SK-N-DZ (cell line): ENCODE results near the genes GDF5, PHF20 and AAR2.

GRCh38 chr20:34954836-34955234, 771 bp downstream of the GSS start:
RAMPAGE:
- cytosol, long total RNA = no peak
- nucleus, long total RNA = no peak

GRCh38 chr20:34977149-34978358, 21.9 kb downstream of the MYH7B start:
RAMPAGE:
- cytosol, long total RNA = no peak
- nucleus, long total RNA = no peak

DNA sequence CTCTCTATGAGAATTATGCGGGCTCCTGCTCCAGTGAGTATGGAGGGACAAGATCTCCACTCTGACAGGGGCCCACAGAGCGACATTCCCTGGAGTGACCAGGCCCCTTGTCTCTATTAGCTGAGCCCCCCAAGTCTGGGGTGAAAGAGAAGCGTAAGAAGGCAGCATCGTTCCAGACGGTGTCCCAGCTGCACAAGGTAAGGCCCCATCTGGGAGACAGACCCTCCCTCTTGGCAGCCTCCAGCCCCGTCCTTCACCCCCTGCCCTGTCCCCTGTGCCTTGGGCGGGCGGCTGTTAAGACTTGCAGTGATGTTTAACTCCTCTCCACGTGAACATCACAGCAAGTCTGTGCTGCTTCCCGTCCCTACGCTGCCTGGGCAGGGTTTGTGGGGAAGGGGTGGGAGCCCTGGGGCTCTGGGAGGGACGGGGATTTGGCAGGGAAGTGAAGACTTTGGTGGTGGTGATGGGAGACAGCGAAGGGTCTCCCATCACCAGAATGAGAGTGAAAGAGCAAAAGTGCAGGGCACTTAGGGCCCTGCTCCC, 34.5 kb downstream of the MYH7B start:
RAMPAGE:
- cytosol, long total RNA = no peak
- nucleus, long total RNA = no peak

RAMPAGE:
- cytosol, long total RNA = no peak
- nucleus, long total RNA = no peak
These were observed 13.8 kb downstream of the MMP24OS start for GRCh38 chr20:35264079-35264505.

GRCh38 chr20:35300206-35300807, 8.1 kb upstream of the FAM83C start:
RAMPAGE:
- cytosol, long total RNA = no peak
- nucleus, long total RNA = no peak

GRCh38 chr20:35303794-35304447, 11.7 kb upstream of the FAM83C start:
RAMPAGE:
- cytosol, long total RNA = no peak
- nucleus, long total RNA = no peak

DNA sequence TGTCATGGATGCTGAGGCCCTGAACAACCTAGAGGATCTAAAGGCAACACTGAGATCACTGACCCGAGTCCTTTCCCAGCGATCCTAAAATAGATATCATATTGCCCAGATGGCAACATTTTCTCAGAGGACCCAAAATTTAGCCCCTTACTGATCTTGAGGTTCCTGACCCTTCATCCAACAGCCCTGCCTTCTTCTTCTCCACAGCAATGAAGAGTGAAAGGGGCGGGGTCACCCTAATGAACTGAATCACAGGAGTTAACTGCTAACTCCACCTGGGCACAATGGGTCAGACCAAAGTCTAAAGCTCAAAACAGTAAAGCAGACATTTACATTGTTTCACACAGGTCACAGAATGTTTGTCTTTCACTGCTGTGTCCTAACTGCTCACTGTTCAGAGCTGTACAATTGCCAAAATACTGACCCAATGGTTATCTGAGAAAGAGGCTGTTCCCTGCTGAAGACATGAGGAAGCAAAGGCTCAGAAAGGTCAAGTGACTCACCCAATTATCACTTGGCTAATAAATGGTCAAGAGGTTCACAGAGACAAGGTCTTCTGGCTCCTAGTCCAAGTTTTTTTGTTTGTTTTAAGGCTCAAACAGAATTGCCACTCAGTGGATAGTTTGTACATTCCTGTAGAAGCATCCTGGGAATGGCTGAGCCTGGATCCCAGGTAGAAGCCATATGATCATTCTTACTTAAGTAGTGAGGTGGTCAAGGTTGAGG, 34.9 kb upstream of the FAM83C start:
RAMPAGE:
- cytosol, long total RNA = no peak
- nucleus, long total RNA = no peak

RAMPAGE:
- cytosol, long total RNA = no peak
- nucleus, long total RNA = no peak
These were observed 52.3 kb upstream of the FAM83C start for GRCh38 chr20:35344178-35345201.

GRCh38 chr20:35437983-35438417, at the start of gene GDF5:
GDF5 (minus strand) TSS chr20:35438228.
RAMPAGE:
- cytosol, long total RNA = no peak
- nucleus, long total RNA = no peak

RAMPAGE:
- cytosol, long total RNA = no peak
- nucleus, long total RNA = no peak
These were observed 18.8 kb downstream of the CEP250 start for GRCh38 chr20:35474109-35474726.

RAMPAGE:
- cytosol, long total RNA = no peak
- nucleus, long total RNA = no peak
These were observed 12.0 kb downstream of the CPNE1 start for GRCh38 chr20:35652494-35653222.

DNA sequence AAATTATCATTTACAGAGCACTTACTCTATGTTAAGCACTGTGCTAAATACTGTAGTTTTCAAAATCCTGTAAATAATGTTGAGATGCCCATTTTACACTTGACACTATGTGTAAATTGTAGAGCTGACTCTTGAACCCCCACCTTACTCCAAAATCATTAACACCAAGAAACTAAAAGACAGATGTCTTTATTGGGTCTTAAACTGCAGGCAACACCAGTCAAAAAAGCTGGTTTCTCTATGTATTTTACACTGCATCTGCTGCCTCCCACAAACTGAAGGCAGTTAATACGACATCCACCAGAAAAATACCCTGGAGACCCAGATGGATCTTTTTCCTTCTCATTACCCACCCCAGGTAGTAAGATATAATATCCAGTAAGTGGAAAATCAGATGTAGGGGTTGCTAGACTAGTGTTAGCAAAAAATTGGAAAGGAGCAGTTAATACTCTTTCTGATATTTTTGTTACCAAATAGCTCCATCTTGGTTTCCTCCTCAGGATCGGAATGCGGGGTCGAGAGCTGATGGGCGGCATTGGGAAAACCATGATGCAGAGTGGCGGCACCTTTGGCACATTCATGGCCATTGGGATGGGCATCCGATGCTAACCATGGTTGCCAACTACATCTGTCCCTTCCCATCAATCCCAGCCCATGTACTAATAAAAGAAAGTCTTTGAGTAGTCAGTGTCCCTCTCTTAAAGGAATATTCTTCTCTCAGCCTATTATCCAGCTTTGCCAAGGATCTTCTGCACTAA, 1.3 kb downstream of the ROMO1 start:
RAMPAGE:
- cytosol, long total RNA = no peak
- nucleus, long total RNA = no peak

DNA sequence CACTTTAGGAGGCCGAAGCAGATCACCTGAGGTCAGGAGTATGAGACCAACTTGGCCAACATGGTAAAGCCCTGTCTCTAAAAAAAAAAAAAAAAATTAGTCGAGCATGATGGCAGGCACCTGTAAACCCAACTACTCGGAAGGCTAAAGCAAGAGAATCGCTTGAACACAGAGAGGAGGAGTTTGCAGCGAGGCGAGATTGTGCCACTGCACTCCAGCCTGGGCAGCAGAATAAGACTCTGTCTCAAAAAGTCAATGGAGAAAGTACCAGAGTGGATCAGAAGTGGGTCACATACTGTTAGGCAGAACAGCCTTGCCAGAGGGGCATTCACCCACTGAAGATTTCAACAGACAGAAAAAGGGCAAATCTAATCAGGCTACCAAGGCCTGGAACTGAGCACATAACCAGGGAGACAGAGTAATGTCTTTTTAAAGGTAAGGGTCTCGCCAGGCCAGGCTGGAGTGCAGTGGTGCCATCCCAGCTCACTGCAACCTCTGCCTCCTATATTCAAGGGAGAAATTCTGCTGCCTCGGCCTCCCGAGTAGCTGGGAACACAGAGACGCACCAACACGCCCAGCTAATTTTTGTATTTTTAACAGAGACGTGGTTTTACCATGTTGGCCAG, 21.4 kb downstream of the RBM39 start:
RAMPAGE:
- cytosol, long total RNA = no peak
- nucleus, long total RNA = no peak

DNA sequence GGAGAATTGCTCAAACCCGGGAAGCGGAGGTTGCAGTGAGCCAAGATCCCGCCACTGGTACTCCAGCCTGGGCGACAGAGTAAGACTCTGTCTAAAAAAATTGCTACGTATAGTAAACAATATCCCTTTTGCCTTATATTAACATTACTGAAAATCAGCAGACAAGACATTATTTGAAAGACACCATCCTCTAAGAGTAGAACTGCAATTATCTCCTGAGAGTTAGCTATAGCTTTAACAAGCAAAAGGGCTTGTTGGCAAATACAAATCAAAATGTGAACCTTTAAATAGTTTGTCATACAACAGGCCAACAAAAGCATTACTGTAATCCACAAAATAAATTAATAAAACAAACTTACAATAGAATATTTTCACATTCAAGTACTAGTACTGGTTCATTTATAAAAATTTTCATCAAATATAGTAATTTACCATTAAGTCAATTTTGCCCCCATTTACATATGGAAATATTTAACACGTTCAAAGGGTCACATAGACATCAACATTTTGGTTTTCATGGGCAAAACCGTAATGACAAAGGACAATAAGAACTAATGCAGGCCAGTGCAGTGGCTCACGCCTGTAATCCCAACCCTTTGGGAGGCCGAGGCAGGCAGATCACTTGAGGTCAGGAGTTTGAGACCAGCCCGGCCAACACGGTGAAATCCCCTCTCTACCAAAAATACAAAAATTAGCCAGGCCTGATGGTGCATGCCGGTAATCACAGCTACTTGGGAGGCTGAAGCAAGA, 9.4 kb downstream of the RBM39 start:
RAMPAGE:
- cytosol, long total RNA = no peak
- nucleus, long total RNA = no peak

DNA sequence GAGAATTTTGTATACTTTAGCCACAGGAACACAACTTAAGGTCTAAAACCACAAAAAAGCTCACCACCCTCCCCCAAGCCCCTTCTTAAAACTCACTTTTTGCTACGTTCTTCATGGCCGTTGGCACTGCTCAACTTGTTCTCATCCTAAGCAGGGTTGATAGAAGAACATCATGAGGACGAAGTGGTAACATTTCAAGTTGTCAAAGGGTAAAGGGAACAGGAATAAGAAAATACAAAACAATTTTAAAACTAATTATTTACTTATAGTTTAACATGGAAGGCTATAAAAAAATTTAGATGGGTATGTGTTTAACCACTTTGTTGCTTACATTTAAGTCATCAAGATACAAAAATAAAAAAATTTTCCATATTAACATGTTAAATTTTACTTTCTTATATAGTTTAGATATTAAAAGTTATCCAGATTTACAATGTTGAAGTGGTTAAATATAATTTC, 3.2 kb downstream of the RBM39 start:
RAMPAGE:
- cytosol, long total RNA = no peak
- nucleus, long total RNA = no peak

GRCh38 chr20:35742434-35742737, 326 bp upstream of the RBM39 start:
RAMPAGE:
- cytosol, long total RNA = start-site peak on the plus strand at chr20:35742597-35742654, 111 and 143 reads in 2 replicates
- nucleus, long total RNA = start-site peak on the plus strand at chr20:35742595-35742651, 198 and 88 reads in 2 replicates

DNA sequence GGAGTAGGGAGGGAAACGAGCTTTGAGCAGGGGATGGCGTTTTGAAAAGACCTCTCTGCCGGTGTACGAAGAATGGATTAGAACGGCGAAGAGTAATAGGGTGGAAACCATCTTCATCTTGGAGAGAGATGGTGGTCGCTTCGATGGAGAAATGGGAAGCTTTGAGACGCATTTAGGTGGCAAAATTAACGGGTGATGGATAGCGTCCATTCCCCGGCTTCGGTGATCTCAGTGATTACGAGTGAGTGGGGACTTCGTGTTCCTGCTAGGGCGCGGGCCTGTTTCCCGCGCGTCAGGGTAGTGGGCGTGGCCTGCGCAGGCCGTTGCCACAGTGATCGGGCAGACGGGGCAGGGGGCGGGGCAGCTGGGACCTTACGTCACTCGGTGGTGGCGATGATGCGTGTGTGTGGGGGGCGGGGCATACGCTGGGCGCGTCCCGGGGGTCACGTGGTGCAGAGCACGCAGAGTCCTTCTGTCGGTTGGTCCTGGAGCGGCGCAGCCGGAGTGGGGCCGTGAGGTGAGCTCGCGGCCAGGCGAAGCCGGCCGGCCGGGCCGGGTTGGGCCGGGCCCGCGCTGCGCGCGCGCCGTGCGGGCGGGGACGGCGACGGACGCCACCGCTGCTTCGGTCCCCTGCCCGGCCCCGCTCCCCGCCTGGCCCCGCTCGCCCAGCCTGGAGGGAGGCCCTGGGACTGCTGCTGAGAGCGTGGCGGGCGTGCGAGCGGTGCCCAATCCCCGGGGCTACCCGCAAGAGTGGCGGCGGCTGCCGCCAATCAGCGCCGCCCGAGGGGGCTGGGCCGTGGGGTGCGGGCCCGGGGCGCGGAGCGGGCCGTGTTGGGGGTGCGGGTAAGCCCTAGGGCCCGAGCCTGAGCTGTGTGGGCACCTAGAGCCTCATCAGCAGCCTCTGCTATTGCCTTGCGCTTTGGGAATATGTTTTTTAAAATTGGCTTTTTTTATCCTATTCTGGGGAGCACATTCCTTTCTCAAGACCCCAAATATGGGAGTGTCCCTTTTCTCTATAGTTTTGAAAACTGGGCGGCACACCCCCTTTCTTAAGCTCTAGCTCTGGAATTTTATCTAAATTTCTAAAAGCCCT, at the start of gene PHF20:
PHF20 (plus strand) TSS at position 453 of the 1,093 bp plus-strand sequence.
RAMPAGE:
- cytosol, long total RNA = start-site peak on the plus strand centred at position 449 of the sequence, 67 bp wide, 390 and 932 reads in 2 replicates
- nucleus, long total RNA = no peak

DNA sequence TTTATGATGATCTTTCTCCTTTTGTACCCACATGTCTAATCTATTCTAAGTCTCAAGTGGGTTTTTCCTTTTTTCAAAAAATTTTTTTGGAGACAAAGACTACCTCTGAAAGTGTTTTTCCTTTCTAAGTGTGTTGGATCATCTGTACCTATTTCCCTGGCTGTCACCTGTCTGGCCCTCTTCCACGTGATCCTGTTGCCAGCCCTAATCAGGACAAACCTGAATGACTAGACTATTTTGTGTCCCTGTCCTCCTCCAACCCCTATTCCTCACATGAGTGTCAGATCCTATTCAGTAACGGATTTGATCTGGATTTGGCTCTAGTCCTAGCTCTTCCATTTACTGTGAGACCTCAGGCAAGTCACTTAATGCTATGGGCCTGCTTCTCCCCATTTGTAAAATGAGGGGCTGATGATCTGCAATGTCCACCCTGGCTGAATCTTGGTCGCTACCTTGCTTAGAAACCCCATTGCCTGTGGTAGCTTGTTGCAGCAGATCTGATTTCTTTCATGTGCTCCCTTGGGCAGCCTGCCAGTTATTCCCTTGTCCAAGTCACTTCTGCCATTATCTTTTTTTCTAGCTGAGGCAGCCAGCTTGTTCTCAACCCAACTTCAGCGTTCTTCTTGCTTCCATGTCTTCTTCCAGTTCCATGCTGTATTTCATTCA, 4.8 kb downstream of the PHF20 start:
RAMPAGE:
- cytosol, long total RNA = no peak
- nucleus, long total RNA = no peak

DNA sequence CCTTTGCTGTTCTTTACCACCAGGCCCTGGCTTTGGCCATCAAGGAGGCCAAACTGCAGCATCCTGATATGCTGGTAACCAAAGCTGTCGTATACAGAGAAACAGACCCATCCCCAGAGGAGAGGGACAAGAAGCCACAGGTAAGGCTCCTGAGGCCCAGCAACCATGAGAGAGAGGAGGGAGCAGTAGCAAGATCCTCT, 14.1 kb upstream of the AAR2 start:
RAMPAGE:
- cytosol, long total RNA = no peak
- nucleus, long total RNA = no peak

DNA sequence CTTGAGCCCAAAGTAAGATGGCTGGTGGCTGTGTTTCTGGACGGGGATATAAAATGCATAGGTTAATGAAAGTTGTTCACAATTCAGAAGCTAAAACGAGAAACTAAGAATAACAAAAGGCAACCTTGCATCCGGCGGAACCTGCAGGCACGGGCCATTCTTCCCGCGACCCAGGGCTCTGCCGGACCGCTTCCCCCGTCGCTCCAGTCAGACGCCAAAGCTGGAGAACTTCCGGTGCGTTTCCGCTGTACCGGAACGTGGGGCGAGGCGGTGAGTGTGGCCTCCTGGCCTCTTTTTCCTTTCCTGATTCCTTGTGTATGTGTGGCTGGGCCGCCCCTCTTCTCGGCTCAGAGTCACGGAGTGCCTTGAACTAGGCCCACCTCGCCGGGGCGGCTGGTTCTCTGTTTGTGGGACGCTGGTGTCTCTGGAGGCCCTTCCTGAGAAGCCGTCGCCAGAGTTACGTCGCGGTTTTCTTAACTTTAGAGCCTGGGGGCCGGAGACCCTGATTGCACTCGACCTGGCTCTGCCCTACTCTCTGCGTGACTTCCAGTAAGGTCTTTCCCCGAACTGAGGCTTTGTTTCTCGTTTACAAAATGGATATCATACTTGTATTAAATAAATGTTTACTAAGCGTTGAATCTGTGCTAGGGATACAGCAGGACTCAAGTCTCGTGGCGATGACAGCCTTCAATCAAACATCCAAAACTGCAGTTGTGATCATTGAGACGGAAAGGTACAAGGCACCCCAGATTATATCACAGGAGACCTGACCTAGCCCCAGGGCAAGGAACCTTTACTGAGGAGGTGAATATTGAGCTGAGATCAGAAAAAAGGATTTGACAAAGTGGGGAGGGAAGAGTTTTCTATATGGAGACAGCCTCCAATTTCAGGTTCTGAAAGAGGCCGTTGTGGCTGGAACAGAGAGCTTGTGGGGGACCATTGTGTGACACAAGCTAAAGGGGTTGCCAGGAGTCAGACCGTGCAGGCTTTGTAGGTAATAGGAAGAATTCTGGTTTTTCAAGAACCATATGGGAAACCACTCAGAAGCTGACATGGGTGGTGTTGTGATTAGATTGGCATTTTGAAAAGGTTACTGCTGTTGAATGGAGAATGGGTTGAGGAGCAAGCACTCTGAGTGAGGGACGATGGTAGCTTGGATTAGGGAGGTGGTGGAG, at the start of gene AAR2:
AAR2 (plus strand) TSS at position 245 of the 1,175 bp plus-strand sequence.
RAMPAGE:
- cytosol, long total RNA = start-site peak on the minus strand centred at position 180 of the sequence, 74 bp wide, 12 and 23 reads in 2 replicates; start-site peak on the plus strand centred at position 251 of the sequence, 6 bp wide, 29 and 33 reads in 2 replicates
- nucleus, long total RNA = no peak